Measurements from ENCODE around the gene NPY1R.

- PRO-cap, 7 experiments = no peak in any of the 7 experiments
These were observed 9.1 kb downstream of the PDGFC start for GRCh38 chr4:156962316-156963137.

GRCh38 chr4:158120776-158121167, 52.1 kb downstream of the GASK1B start:
- PRO-cap, 7 experiments = no peak in any of the 7 experiments

GRCh38 chr4:158168449-158169055, 4.3 kb downstream of the GASK1B start:
- PRO-cap, 7 experiments = no peak in any of the 7 experiments

DNA sequence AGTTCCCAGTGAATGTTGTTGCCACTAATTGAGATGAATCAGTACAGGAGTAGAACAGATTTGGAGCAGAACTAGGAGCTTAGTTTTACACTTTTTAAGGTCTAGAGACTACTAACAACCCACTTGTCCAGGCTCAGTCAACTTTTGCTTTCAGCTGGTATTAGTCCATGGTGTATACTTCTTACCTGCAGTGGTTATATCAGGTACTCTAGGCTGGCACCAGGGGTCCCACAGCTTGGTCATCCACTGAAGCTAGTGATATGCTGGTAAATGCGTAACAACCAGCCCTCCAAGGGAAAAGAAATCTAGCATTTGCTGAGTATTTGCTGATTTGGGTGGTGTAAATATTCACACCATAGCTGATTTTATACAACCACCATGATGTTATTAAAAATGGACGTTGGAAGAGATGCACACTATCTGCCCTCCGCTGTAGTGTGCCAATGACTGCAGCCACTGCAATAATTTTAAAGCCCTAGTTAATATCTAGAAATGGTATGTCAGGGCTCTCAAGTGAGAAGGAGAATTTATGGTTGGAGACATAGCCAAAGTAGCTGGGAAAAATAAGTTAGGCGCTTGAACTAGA, 16.5 kb upstream of the TMEM144 start:
- PRO-cap, 7 experiments = no peak in any of the 7 experiments

- PRO-cap, 7 experiments = no peak in any of the 7 experiments
These were observed 14.2 kb downstream of the ETFDH start for GRCh38 chr4:158686223-158686818.

GRCh38 chr4:158722233-158722745, 907 bp downstream of the PPID start:
- PRO-cap, 7 experiments = no peak in any of the 7 experiments

DNA sequence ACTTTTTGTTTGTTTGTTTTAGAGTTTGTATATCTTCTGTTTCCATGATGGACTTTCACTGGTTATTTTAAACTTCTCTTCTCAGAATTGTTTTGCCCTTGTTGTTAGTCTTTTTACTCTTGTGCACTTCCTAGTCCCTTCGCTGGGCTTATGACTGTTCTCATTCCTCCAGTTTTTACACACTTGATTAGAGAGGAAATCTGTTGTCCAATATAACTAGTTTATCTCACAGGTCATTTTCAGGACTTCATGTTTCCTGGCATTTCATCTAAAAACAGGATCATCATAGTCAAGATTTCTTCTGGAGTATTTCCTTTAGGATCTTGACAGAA, 2.9 kb downstream of the FNIP2 start:
- PRO-cap, 7 experiments = no peak in any of the 7 experiments

- PRO-cap, 7 experiments = no peak in any of the 7 experiments
These were observed 26.9 kb downstream of the FNIP2 start for GRCh38 chr4:158795466-158796299.

- PRO-cap, 7 experiments = no peak in any of the 7 experiments
These were observed 39.7 kb downstream of the FNIP2 start for GRCh38 chr4:158808425-158808988.

DNA sequence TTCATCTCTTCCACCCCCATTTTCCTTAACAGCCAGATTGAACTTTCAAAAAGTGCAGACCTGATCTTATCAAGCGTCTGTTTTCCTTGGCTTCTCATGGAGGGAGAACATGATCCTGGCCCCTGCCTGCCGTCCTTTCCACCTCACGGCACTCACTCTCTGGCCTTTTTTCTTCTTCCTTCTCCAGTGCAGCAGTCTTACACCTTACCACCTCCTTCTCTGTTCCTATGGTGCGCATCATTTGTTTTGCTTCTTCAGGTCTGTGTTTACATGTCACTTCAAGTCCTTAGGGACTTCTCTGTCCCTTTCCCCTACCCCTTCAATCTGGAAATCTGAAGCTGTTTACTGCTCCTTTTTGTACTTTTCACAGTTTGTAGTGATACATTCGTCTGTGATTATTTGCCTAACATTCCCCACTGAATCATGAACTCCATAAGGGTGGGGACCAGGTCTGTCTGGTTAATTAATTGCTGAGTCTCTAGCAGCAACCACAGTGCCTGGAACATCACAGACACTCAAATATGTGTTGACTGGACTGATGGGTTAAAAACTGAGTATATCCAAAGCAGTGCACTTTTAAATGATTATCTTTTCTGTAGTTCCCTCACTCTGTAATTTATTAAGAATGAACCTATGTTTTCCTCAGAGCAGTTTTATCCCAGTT, 55.9 kb downstream of the FNIP2 start:
- PRO-cap, 7 experiments = no peak in any of the 7 experiments

DNA sequence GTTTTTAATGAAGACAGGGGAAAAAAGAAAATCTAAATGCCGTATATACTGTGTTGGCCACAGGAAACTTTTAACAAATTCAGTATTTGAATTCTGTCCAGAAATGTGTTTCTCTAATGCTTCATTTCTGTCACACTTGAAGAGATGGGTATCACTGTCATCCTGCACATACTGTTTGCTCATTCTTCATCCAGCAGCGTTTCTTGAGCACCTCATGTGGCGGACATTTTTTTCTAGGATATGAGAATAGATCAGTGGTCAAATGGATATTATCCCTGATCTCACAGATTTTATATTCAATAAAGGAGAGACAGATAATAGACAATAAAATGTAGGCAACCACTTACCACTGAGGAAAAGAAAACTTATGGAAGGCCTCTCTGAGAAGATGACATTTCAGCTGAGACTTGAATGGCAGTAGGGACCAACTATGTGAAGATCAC, 74.4 kb downstream of the FNIP2 start:
- PRO-cap, 7 experiments = no peak in any of the 7 experiments

GRCh38 chr4:158915702-158916138, 119.3 kb downstream of the C4orf45 start:
- PRO-cap, 7 experiments = no peak in any of the 7 experiments

DNA sequence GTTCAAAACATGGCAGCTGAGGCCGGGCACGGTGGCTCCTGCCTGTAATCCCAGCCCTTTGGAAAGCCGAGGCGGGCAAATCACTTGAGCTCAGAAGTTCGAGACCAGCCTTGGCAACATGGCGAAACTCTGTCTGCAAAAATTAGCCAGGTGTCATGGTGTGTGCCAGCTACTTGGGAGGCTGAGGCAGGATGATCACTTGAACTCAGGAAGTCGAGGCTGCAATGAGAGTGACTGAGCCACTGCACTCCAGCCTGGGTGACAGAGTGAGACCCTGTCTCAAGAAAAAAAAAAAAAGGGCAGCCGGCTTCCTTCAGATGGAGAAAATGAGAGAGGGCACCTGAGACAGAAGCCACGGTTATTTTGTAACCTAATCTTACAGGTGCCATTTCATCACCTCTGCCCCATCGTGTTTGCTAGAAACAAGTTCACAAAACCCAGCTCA, 10.9 kb upstream of the C4orf45 start:
- PRO-cap, 7 experiments = no peak in any of the 7 experiments

DNA sequence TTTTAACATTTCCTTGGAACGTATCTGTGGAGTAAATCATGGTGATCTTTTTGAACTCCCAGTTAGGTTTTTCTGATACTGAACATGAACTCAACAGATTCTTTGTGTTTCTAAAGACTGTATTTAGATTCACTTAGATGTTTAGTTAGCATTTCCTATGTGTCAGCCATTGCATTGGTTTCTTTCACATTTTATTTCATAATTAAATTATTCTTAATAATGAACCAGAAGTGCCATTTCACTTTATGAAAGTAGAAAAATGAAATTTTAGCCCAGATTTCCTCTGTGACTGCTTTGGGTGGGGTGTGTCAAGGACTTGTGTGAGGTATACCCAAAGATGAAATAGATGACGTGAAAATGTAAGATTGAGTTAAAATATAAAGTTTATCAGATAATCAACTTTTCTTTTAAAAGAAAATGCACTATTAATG, 160.0 kb downstream of the RAPGEF2 start:
- PRO-cap, 7 experiments = no peak in any of the 7 experiments

DNA sequence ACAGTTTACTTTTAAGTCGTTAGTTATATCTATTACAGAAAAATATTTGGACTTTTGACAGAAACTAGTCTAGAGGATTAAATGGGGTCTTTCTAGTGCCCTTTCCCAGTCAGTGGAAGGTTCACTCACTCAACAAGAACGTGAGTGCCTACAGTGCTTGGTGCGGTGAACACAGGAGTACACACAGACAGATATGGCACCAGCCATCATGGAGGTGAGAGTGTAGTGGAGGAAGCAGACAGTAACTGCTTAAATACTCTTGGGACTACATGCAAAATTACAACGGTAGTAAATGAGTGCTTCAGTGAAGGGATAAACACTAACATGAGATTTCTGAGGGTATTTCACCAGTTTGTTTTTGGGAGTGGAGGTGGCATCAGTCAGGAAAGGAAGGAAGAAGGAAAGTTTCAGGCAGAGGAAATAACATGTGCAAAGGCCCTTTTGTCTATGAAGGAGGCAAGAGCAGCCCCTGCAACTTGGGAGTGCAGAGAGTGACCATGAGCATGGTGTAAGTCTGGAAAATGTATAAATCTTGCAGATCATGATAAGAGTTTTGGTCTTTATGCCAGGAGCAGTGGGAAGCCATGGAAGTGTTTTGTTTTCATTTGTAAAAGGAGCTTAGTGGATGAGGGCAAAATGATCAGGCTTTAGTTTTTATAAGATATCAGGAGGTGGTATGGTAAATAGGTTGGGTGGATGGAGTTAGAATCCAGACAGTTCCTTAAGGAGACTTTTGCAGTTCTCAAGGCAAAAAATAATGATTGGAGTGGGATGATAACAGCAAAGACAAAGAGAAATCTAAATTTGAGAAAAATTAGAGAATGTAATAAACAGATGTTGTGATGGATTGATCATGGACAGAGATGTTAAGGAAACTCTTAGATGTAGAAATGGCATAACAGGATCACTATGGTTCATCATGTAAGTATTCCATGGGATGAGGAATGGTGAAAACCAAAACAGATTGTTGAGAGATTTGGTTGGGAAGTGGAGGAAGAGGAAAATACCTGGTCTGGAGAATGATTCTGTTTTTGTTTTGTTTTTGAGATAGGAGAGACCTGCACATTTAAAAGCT, 162.5 kb downstream of the RAPGEF2 start:
- PRO-cap, 7 experiments = no peak in any of the 7 experiments

DNA sequence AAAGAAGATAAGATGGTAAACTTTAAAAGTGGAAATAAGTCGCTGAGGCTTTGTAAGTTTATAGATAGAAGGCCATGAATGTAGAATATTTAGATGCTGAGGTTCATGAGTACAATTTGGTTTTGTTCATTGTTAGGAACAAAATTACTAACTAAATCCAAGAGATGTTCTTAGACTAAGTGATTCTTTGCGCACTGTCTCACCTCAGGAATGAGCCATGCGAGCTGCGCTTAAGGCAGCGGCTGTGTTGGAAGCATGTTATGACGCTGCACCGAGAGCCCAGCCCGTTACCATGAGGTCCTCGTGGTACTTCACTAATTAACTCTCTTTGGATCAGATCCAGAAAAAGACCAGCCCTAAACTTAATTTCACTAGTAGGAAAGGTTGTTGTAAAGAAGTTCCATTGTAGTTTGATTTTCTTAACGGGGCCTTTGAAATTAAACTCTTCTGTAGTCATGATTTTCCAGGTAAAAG, 166.2 kb downstream of the RAPGEF2 start:
- PRO-cap, 7 experiments = no peak in any of the 7 experiments

DNA sequence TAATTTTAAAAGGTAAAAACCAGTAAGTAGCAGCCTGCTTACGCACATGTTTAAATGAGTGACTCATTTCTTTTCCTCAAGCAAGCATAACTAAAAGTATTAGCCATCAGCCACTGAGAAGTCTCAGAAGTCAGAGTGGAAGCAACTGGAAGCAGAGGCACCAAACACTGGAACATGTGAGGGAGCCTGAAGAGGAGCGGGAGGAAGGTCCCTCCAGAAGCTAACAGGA, 257.7 kb downstream of the RAPGEF2 start:
- PRO-cap, 7 experiments = no peak in any of the 7 experiments

GRCh38 chr4:159413521-159413886, 310.6 kb downstream of the RAPGEF2 start:
- PRO-cap, 7 experiments = no peak in any of the 7 experiments

- PRO-cap, 7 experiments = no peak in any of the 7 experiments
These were observed 1.4 kb downstream of the NPY1R start for GRCh38 chr4:163330730-163331738.

DNA sequence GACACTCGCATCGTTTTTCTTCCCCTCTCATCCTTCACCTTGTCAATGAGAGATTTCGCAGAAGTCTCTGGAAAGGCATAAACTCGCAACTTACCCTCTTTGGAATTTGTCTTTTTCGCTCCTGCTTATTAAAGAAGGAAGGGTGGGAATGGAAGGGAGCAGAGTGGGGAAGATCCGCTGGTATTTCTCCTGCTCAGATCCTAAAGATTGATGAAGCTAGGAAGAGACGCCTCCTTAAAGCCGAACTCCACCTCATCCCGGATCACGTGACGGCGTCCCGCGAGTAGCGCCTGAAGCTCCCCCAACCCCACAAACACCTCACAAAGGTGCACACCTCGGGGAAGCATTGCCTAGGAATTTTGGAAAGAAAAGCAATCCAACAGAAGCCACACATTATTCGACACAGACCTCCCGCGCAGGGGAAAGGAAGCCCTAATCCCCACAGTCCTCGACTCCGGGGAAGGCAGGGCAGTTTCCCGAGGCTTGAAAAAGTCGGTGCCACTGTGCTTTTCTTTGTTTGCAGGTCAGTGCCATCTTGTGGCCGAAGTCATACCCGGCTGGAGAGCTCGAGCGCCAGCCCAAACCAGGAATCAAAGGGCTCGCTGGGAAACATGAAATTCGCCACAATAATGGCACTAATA, at the start of gene NPY1R:
Gene NPY1R, minus strand, starts transcription at position 209 of the 641 bp plus-strand sequence.
- PRO-cap, 7 experiments = no peak in any of the 7 experiments

Measured in T-cell (primary cell).